GM06990 (cell line): ENCODE measurements around the gene POM121L12.

DNA sequence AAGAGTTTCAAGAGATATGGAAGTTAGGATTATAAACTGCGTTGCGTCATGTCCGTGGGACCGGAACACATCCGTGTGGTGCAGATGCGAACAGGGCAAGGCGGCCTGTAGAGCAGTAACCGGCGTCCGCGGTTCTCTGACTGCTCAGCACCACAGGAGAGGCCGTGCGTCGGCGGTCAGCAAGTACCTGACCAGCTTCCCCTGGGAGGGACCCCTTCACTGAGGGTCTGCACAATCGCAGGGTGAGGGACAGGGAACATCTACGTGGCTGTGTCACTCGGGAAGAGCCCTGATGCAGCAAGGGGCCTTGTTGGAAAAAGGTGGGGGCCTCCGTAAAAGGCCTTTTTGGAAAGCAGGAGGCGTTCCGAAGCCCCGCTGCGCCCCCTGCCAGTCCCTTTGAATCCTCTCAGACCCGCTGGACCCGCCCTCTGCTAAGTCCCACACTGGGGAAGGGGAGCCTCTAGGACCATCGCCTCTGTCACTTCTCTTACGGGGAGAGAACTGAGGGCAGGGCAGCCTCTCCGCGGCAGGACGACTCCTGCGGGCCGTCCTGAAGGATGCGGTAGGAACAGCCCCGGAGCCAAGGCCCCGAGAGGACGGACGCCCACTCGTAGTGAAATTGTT lies 771.6 kb upstream of the COBL start:
- RRBS: 76% methylated on average over 5 of the region's 38 CpGs

- RRBS: no CpG with 5 or more reads among the region's 22 CpGs
Measured at GRCh38 chr7:53035281-53035768, at the start of gene POM121L12. Gene POM121L12, plus strand, starts transcription at chr7:53035633.

GRCh38 chr7:54664203-54664944 lies 94.6 kb downstream of the SEC61G start:
- RRBS: 22% methylated on average over 28 of the region's 54 CpGs

DNA sequence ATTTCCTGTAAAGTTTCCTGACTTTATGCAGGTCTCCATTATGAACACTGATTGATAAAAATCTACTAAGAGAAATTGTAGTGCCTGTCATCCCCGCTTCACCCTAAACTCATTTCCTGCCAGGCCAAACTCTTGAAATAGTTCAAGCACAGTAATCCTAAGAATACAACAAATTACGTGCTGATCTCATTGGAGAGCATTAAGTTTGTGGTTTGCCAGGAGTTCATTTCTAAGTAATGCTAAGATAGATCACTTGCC lies 52.3 kb upstream of the SEC61G start:
- RRBS: no CpG with 5 or more reads among the region's 2 CpGs

DNA sequence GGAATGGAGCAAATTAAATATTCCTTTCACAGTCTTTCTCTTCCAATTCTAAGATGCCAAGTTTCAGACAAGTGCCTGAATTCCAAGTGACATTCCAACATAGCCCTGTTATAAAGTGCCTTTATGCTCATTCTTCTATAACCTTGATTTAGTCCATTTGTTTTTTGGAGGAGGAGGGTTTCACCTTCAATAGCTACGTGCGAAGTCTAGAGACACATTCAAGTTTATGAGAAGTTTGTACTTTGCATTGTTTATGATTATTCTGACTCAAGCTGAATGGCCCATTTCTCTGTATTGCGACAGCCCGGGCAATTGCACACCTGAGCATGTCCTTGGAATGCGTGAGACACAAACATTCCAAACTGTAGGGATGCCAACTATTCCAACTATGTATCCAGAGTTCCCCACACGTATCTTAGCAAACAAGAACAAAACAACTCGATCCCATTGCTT lies 51.6 kb upstream of the EGFR start:
- RRBS: no CpG with 5 or more reads among the region's 7 CpGs

GRCh38 chr7:55018088-55018332 lies 807 bp upstream of the EGFR start:
- RRBS: no CpG with 5 or more reads among the region's 5 CpGs

- RRBS: no CpG with 5 or more reads among the region's 5 CpGs
Measured at GRCh38 chr7:55030782-55031697, 12.2 kb downstream of the EGFR start.

DNA sequence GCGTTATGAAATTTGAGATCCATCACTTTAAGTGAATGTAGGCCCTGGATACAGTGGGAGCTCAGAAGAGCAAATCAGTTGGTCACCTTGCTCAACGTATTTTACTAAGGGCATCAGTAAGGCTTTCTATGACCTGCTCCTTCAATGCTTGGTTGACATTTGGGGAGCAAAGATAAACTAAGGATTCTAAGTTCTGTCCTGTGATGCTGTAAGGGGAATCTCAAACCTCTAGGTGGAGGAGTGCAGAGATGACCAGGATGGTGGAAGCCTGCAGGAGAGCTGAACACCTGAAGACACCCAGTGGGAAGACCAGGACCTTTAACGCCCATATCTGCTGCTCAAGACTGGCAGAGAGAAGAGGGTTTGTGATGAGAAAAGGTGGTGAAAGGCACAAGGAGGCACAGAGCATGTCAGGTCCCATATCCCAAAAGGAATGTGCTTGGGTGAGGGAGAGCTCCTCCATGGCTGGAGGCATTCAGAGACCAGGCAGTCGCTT lies 20.4 kb downstream of the EGFR start:
- RRBS: no CpG with 5 or more reads among the region's 4 CpGs

DNA sequence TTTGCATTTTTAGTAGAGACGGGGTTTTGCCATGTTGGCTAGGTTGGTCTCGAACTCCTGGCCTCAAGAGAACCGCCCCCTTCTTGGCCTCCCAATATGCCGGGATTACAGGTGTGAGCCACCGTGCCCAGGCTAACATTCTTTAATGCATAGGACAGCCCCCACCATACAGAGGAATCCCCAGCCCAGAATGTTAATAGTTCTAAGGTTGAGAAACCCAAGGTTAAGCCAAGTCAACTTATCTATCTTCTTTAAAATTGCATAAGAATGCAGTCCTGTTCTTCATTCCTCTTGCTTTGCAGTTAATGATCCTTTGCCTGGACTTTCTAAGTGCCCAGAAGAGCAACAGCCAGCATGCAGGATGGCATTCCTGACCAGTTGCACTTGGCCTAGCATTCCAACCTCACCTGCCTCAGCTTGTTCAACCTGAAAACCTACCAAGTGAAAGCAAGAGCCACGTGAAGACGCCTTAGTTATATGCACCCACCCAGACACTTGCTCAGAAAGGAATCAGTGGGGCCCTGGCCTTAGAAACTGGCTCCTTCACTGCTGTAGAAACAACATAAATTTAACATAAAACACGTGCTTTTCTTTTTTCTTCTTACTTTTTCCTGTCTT lies 24.8 kb downstream of the EGFR start:
- RRBS: no CpG with 5 or more reads among the region's 8 CpGs

- RRBS: 98% methylated on average over 4 of the region's 17 CpGs
Measured at GRCh38 chr7:55066331-55067248, 47.8 kb downstream of the EGFR start.

GRCh38 chr7:55073796-55074578 lies 55.2 kb downstream of the EGFR start:
- RRBS: no CpG with 5 or more reads among the region's 14 CpGs

DNA sequence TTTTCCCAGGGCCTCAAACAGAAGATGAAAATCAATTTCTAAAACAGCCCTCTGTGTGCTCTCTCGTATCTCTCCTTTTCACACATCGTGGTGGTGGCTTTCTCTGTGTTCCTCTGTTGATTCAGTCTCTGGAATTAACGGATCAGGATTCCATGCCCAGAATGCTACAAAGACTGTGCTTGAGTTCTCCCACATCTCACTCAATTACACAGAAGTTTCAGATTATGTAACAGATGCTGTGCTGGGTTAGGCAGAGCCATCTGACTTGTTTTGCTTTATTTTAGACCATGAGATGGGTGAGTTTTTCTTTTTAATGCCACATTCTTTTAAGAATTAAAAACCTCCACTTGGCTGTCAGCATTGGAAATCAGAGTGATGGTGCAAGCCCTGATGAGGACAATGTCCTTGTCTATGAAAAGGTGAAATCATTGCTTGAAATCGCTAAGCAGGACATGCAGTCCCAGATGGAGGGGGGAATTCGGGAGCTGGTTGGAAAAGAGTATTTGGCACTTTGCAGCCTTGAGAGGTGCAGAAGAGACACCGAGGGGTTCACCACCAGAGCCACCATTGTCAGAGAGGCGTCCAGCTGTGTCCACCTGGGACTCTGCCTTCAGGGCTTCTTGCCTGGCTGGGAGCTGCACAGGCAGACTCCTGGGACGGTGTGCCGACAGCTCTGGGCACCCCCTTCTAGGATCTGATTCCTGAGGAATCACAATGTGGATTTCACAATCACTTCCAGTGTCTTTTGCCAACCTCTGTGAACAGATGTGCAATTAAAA lies 80.4 kb downstream of the EGFR start:
- RRBS: no CpG with 5 or more reads among the region's 9 CpGs

GRCh38 chr7:55151073-55151478 lies 132.3 kb downstream of the EGFR start:
- RRBS: no CpG with 5 or more reads among the region's 6 CpGs

GRCh38 chr7:55459250-55460304 lies 94.4 kb downstream of the LANCL2 start:
- RRBS: no CpG with 5 or more reads among the region's 3 CpGs

- RRBS: no CpG with 5 or more reads among the region's 7 CpGs
Measured at GRCh38 chr7:55470347-55470909, 101.9 kb downstream of the VOPP1 start.

DNA sequence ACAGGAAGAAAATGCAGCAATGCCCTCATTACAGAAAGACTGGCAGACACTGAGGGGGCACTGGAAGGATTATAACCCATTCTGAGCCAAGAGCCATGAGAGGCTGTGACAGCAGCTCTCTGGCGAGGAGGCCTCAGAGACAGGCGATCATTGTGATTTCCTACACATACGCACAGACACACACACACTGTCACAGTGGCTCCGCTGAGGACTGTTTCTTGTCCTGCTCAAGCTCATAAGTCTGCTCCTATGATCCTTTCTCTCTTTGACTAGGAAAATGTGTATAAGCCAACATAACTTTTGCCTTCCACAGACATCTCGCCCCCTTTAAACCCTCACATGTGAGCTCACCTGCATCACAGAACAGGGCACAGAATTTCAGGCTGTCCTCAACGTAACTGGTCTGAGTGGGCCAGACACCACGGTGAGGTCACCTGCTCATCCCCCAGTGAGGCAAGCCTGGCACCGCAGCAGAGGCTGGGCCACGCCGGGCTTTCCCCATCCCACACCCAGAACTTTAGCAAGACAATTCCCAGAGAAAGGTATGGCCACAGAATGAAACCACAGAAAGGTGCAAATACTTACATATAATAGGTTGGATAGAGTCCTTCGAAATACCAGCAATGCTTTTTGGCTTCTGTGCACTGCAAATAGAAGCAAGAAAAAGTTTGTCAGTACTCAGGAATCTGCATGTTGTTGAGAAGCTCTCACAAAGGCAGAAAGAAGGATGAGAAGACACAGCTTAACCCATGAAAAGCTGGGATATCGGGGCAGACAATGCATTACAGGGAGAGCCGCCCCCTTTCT lies 51.6 kb downstream of the VOPP1 start:
- RRBS: no CpG with 5 or more reads among the region's 13 CpGs

- RRBS: no CpG with 5 or more reads among the region's 7 CpGs
Measured at GRCh38 chr7:55539426-55539904, 32.8 kb downstream of the VOPP1 start.

DNA sequence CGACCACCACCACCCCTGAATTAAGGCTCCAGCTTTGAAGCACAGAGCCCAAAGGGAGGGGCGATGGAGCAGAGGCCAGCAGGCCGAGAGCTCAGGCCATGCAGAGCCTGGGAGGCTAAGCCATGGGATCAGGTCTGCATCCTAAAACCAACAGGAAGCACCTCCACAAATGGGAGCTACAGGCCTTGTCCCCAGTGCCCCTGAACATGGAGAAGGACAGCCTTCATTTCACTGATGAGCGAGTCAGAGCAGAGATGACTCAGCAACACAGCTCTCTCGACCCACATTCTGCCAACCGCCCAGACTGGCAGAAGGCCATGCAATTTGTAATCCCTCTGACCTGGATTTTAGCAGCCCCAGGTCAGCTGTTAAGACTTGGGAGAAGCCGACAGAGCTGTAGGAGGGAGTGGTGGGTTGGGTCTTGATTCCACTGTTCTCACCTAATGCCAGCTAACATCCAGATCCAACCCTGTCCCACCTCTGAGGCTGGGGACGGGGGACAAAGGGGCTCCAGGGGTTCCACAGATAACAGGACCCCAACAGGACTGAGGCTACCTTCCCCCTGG lies 25.5 kb downstream of the VOPP1 start:
- RRBS: no CpG with 5 or more reads among the region's 8 CpGs

- RRBS: 20% methylated on average over 4 of the region's 25 CpGs
Measured at GRCh38 chr7:56074041-56074712, 10.1 kb downstream of the SUMF2 start.

GRCh38 chr7:56087195-56087659 lies 5.5 kb downstream of the PHKG1 start:
- RRBS: no CpG with 5 or more reads among the region's 6 CpGs